Cardiac septum (tissue), 1 donor: ENCODE data around the genes TOP2B and LRRC3B.

GRCh38 chr3:25626335-25627172 is 38.2 kb downstream of the TOP2B start:
- PRO-cap = no peak

DNA sequence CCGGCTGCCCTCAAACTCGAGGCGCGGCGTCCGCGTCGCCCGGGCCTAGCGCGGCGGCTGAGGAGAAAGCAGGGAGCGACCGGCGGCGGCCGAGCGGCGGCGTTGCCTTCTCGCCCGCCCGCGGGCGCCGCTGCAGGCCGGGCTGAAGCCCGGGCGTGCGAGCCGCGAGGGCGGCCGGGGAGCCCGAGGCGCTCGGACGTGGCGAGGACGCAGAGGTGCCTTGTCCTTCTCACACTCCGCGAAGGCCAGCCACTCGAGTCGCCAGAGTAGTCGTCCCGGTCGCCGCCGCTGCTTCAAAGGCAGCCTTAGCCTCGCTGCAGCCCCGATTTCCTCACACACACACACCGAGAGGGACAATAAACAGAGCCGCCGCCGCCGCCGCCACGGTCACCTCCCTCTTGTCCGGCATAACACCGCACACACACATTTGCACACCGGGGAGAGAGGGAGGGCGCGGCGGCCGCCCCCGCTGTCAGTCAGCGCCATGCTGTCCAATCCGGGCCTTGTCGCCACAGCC is at the start of gene TOP2B:
Gene TOP2B, minus strand, starts transcription at position 423 of the 517 bp plus-strand sequence.
- PRO-cap = bidirectional peak, plus-strand start outside the sequence, minus-strand start at position 400 of the sequence

- PRO-cap = no peak
Observed at GRCh38 chr3:26439087-26439299, 183.6 kb upstream of the LRRC3B start.

DNA sequence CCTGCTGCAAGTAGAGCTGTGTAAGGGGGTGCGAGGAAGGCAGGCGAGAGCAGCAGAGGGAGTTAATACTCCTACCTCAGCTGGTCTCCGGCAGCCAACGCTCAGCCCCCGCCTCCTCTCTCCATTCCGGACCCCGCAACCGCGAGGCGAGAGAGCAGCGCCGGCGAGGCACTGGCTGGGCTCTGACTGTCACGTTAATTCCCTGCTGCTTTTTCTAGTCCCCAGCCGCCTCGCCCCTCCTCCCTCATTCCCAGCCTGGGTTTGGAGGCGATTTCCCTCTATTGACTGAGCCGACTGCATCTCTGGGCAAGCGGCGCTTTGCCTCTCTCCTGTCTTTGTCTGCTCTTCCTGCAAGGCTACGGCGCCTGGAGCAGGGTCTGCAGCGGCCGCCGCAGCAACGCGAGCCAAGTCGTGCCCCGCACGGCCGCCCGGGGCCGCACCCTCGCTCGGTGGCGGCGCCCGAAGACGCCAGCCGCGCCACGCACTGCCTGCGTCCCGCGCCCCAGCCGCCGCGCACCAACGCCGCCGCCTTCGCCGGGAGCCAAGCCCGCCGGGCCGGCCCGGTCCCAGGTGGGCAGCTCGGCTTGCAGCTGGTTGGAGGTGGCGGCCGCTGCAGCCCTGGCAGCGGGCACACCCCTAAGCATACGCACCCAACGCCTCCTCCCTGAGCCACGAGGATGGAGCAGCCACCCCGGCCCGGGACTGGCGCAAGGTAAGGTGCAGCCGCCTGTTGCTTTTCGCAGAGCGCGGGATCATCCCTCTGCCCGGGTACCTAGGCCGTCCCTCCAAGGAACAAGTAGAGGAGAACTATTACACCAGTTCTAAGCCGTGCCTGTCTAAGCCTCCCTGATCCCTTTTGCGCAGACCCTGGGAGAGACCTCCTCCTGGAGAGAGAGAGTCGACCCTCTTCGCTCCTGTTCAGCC is at the start of gene LRRC3B:
Gene LRRC3B, plus strand, starts transcription at position 247 of the 924 bp plus-strand sequence.
- PRO-cap = unidirectional peak, minus-strand start at position 188 of the sequence

GRCh38 chr3:27467385-27467738 is 16.8 kb downstream of the SLC4A7 start:
- PRO-cap = no peak

- PRO-cap = no peak
Observed at GRCh38 chr3:27533029-27533590, 48.9 kb upstream of the SLC4A7 start.

- PRO-cap = no peak
Observed at GRCh38 chr3:27585334-27585813, 101.2 kb upstream of the SLC4A7 start.

DNA sequence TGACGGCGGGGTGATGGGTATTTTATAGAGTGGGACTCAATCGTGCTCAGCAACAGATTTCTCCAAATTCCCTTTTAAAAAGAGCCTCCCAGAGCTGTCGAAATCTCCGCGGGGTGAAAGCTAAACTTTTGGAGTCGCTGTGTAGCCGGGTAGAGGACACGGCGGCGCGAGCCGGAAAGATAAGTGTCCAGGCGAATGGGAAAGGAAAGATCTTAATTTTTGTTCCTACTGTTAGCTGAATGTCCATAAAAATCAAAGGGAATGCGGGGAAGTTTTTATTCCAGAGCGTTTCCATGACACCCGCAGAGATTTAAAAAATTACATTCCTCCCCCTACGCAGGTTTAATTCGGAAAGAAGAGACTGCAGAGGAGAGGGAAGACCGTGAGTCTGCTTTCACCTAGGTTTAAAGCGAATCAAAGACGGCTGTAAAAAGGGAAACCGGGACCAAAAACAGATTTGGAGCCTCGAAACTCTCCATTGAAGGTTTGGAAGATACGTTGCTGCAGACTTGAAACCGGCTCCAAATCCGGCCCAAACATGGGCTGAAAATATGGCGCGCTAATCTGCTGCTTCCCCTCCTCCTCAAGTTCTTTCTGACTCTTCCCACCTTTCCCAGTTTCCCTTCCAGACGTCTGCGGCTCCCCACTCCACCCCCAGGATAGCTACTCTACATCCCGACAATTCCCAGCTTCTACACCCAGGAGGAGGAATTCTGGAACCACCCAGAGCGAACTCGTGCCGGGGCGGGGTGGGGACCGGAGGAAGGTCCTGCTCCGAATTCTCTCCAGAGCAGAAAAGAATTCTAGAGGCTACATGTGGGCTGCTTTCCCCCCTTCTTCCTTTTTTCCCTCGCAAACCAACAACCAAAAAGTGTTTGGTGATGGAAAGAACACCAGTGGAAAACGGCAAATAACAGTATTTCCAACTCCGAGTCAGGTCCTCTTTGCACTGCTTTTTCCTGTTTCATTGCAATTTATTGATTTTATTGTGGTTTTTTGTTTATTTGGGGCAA is 8.7 kb downstream of the EOMES start:
- PRO-cap = no peak

- PRO-cap = no peak
Observed at GRCh38 chr3:27726346-27726545, 4.1 kb upstream of the EOMES start.

DNA sequence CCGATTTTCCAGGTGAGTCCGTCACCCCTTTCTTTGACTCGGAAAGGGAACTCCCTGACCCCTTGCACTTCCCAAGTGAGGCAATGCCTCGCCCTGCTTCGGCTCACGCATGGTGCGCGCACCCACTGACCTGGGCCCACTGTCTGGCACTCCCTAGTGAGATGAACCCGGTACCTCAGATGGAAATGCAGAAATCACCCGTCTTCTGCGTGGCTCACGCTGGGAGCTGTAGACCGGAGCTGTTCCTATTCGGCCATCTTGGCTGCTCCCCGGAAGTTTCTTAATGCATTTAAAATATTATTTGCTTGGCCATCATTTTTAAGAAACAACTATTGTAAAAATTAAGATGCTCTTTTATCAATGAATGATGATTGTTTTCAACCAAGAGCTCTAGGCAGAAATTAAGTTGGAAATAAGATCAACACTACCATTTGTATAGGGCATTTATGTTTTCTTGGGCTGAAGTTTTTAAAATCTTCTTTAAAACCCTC is 99.6 kb upstream of the EOMES start:
- PRO-cap = no peak

DNA sequence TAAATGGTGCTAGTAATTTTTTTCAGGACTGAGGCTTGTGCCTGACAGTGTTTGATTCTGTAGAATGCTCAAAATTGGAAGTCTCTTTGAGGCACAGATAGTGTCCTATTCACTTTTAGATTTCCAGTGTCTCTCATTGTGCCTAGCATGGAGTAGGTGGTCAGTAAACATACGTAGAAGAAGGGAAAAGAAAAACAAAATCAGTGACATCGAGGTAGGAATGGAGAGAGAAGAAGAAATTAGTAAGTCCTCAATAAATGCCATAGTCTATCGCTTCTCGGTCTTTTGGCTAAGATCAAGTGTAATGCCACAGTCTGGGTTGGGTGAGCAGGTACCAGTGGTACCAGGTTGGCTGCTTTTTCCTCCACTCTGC is 120.9 kb upstream of the EOMES start:
- PRO-cap = no peak

- PRO-cap = unidirectional peak, plus-strand start at chr3:29324504; bidirectional peak, plus-strand start at chr3:29324564, minus-strand start at chr3:29324546
Observed at GRCh38 chr3:29324073-29324995, 43.5 kb downstream of the RBMS3 start.

GRCh38 chr3:30285831-30286559 is 320.4 kb upstream of the TGFBR2 start:
- PRO-cap = bidirectional peak, plus-strand start at chr3:30286287, minus-strand start at chr3:30286290

DNA sequence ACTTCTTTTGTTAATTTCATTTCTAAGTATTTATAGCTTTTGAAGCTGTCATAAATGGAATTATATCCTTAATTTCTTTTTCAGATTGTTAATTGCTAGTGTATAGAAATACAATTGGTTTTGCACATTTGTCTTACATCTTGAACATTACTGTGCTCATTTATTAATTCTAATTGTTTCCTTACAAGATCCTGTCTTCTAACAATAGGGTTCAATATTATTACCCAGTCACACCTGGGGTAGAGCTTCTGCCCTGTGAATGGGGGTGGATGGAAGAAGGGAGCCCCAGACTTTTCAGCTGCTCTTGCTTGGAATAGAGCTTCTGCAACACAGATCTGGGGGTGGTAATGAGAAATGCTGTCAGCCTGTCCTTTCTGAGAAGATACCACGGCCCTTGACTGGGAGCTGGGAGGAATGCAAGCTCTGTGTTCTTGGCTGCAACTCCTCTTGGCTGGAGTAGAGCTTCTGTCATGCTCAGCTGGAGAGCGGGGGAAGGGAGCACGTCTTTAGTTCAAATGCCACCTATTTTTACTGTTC is 180.2 kb upstream of the TGFBR2 start:
- PRO-cap = bidirectional peak, plus-strand start at position 471 of the sequence, minus-strand start at position 315 of the sequence

- PRO-cap = no peak
Observed at GRCh38 chr3:30527585-30528281, 78.7 kb upstream of the TGFBR2 start.

GRCh38 chr3:30607024-30607729 is 776 bp downstream of the TGFBR2 start:
- PRO-cap = bidirectional peak, plus-strand start at chr3:30607323, minus-strand start at chr3:30607213

DNA sequence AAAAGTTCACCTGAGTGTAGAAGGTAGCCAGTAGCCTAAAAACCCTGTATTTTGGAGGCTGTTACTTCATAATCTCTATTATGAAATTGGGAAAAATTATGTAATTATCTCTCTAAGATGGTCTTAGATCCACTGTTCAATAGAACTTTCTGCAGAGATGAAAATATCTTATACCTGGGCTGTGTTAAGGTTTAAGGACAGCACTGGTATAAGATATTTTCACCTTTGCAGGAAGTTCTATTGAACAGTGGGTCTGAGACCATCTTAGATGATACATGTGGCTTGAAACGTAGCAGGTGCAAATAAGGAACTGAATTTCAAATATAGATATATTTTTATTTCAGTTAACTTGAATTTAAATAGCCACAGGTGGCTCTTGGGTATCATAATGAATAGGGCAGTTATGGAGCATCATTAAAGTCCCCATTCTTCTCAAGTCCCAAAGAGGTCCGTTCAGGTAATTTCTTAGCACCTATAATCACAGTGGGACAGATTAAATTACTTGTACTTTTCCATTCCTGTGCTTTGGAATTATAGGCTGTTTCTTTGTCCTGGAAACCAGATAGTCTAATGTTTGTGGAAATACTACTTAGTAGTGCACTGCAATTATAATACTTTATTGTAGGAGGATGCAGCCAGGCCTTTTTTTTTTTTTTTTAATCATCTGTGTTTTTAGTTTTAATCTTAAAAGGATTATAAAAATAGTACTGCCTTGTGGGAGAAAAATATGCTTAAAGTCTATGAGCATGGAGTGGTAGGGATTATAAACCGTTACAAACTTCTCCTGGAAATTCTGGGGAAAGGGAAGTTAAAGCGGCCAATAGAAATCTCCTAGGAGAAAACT is 21.3 kb downstream of the TGFBR2 start:
- PRO-cap = no peak

DNA sequence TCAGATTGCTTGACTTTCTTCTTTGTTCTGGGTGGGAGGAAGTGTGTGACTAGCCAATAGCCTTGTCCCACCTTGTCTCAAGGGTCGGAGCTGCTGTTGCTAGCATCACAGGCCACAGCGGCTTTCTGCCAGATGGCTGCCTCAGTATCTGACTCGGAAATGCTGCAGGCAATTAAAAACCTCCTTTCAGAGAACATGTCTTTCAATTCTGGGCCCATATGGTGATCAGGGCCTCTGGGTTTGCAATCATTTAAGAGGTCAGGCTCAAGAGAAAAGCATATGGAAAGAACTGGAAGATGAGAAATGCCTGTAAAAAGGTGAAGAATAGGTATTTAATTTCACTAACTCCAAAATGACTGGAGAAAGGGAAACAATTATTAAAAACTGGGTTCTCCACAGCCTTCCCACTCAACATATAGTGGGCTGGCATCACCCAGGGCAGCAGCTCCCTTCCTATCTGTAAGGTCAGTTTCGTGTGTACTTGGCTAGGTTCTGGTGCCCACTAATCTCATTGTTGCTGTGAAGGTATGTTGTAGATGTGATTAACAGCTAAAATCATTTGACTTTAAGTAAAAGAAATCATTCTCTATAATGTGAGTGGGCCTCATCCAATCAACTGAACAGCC is 32.5 kb downstream of the TGFBR2 start:
- PRO-cap = no peak

GRCh38 chr3:30668023-30668801 is 61.8 kb downstream of the TGFBR2 start:
- PRO-cap = no peak

- PRO-cap = no peak
Observed at GRCh38 chr3:31542208-31542722, 9.5 kb downstream of the STT3B start.